Mesenchymal stem cell of Wharton's jelly (primary cell): ENCODE results near the gene HMGN2.

- CAGE, long polyA plus RNA: no peak
Measured at GRCh38 chr1:26281856-26282961, 2.3 kb downstream of the SH3BGRL3 start.

DNA sequence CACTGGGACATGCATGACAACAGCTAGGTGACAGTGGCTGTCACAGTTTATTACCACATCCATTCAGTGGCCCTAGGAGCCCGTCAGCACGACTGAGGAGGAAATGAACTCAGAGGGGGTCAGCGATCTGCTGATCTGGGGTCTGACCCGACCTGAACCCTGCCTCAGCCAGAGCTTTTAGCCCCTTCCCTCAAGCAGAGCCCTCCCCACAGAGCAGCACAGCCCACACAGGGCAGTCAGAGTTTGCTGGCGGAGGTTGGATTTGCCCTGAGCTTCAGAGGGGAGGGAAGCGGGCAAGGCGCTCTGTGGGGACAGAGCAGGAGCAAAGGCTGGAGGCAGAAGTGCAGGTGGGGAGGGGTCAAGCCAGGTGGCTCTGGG is 10.3 kb downstream of the SH3BGRL3 start:
- CAGE, long polyA plus RNA: no peak

DNA sequence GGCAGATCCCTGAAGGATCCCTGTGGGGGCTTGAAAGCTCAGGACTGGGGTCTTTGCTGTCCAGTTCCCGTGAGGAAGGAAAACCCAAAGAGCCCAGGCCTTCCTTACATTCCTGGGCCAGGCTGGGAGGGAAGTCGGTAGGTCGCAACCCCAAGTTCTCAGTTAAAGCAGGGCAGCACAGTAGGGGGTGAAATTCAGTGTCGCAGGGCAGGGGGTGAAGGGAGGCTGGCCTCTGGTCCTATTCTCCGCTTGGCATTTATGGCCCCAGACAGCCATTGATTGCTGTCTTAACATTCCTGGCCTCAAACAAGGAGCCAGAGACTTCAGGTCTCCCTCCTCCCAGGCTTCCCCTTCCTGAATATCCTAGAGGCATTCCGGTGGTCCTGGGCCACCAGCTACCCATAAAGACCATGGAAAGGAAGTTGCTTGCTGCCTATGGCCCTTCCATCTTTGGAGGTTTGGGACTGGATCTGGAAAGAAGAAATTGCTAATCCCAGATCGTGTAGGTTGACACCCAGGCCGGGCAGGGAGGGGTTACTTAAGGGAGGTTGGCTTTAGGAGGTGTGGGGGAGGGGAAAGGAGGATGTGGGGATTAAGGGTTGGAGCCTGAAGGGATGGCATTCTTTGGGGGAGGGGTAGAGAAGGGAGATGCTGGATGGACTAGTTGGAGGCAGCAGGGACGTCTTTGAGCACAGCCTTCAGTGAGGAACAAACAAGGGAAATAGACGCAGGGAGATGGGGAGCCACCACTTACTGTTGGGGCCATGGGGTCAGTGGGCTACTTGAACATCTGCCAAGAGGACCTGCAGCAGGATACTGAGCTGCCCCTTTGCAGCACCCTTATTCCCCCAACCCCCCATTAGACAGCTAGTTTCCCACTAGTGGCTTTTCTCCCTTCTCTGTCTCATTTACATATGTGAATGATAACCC is 1.8 kb downstream of the LIN28A start:
- CAGE, long polyA plus RNA: no peak

GRCh38 chr1:26418767-26419149 is 8.1 kb downstream of the LIN28A start:
- CAGE, long polyA plus RNA: no peak

DNA sequence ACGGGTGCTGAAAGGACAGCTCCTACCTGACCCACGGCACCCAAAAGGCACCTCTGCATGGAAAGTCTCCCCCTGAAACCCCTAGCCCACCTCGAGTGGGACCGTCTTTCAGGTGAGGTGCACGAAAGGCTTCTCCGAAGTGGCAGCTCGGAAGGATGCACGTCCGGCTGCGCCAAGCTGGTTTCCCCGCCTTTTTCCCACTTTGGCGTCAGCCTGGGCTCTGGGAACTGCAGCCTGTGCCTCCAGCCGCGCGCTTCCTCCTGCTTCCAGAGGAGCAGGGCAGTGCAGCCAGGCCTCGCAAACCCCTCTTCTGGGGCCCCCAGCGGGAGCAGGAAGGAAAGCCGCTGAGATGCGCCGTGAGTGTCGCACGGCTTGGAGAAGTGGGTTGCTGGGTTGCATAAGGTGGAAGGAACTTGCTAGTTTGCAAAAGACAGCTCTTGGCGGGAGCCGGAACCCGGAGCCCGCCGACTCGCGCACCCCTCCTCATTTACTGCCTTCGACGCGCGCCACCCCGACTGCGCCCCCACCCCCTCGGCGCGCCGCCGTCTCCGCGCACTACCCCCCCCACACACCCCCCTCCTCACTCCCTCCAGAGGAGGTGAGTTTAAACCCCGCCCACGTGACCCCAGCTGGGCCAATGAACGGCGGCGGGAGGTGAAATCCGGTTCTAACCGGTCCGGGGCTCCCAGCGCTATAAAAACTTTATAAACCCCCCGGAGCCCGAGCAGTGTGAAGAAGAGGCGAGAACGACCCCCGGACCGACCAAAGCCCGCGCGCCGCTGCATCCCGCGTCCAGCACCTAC is at the start of gene HMGN2:
Gene HMGN2 (plus strand): TSS at position 657 of the 803 bp plus-strand sequence.
- CAGE, long polyA plus RNA: start-site peak on the plus strand centred at position 692 of the sequence, 50 bp wide, 37 and 139 reads in 2 replicates

GRCh38 chr1:26477842-26478470 is 5.7 kb downstream of the HMGN2 start:
- CAGE, long polyA plus RNA: no peak

- CAGE, long polyA plus RNA: no peak
Measured at GRCh38 chr1:26560612-26561233, 31.2 kb downstream of the RPS6KA1 start.

- CAGE, long polyA plus RNA: no peak
Measured at GRCh38 chr1:26561234-26561961, 31.8 kb downstream of the RPS6KA1 start.

DNA sequence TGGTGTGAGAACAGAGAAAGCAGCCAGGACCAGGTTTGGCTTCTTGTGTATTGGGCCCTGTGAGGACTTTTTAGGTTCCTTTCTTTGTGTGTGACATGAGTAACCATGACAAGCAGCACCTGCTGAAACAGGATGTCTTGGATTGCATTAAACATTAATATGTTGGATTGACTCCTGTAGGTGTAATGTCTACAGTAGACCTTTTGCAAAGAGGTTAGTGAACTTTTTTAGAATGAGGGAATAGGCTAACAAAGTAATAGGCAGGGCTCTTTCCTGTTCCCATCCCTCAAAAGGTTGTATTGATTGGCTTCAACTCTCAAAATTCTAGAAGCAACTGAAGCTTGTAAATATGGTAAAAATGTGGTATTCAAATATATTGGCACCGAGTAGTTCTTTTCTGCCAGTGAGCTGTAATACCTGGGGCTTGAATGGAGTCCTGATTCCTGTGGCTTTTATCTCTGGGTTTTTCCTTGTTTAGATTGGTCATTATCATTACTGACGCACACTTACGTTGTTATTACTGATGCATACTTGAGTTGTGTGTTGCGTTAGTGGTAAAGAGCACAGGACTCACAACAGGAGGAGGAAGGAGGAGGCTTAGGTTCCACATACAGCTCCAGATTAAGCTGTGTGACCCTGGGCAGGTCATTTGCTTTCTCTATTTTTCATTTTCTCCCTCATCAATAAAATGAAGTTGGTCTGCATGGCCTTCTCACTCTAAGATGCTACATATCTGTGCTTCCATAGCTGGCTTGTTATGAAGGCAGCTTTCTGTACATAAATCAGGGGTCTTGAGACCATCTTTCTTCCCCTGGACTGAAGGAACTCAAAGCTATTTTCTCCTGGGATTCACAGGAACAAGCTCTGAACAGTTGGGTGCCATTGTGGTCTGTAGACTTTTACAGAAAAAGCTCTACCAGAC is 5.4 kb downstream of the ARID1A start:
- CAGE, long polyA plus RNA: no peak

DNA sequence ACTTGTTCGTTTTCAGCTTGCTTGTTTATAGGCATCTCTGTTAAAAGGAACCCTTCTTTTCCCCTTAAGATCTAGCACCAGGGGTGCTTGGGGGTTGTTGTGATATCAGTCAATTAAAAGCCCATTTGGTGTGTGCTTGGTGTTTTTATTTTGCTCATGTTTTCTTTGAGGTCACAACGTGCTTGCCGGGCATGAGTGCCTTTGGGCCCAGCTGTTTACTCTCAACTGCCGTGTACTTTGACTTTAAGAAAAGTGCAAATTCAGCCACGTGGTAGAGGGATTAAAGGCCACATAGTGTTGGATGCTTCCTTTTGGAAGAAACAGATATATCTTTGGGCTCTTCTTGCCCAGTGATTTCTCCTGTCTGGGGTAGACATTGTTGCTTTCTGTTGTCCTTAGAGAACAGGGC is 10.5 kb downstream of the ARID1A start:
- CAGE, long polyA plus RNA: no peak

- CAGE, long polyA plus RNA: no peak
Measured at GRCh38 chr1:26770631-26771399, 16.9 kb upstream of the PIGV start.

GRCh38 chr1:26854007-26854746 is 8.8 kb upstream of the SFN start:
- CAGE, long polyA plus RNA: no peak

DNA sequence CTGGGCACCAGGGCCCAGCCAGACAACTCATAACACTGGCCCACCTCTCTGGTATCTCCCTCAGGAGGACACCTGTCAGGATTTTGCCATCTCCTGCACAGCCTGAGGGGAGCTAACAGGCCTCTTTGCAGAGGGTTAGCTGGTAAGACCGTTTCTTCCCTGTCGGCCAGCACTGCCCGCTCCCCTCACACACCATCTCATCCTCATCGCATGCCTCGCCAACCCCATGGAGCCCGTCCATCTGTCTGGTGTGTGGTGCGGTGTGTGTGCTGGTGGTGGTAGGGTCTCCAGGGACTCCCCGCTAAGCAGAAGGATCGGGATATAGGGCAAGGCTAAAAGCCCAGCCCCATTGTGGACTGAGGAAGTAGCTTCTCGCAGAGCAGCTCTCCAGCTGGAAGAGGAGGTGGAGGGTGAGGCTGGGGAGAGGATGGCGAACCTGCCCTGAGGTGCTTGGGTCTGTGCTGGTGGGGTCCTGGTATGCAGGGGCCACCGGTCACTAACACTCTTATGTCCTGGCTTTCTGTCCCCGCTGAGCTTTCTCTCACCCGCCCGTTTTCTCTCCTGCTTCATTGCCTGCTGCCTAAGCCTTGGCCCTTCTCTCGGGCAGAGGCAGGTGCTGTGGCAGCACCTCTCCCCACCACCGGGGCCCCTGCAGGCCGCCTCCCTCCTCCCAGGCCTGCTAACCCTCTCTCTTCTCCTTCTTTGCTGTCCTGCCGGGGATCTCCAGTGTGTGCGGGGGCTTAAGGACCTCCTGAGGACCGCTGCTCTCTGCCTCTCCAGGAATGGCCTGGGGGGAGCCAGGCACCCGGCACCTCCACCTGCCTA is 6.6 kb upstream of the SFN start:
- CAGE, long polyA plus RNA: no peak

GRCh38 chr1:26951304-26952383 is 8.6 kb downstream of the KDF1 start:
- CAGE, long polyA plus RNA: no peak

- CAGE, long polyA plus RNA: no peak
Measured at GRCh38 chr1:27010901-27011400, 1.7 kb downstream of the TENT5B start.

DNA sequence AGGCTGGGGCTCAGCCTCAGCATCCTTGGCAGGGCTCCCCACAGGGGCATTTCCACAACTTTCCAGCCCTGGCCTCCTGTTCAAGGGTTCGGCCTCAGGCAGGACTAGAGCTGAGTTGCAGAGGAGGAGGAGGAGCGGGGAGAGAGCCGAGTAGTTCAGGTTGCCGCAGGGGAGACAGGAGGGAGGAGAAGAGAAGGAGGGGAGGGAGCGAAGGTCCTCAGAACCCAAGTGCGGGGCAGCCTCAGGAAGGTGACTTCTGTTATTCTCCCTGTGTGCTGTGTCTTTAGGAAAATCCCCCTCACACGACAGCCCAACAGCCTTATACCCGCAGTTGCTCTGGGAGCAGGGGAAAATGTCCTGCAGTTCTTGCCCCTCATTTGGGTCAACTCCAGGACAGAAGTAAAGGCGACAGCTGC is 46.4 kb upstream of the TENT5B start:
- CAGE, long polyA plus RNA: no peak

DNA sequence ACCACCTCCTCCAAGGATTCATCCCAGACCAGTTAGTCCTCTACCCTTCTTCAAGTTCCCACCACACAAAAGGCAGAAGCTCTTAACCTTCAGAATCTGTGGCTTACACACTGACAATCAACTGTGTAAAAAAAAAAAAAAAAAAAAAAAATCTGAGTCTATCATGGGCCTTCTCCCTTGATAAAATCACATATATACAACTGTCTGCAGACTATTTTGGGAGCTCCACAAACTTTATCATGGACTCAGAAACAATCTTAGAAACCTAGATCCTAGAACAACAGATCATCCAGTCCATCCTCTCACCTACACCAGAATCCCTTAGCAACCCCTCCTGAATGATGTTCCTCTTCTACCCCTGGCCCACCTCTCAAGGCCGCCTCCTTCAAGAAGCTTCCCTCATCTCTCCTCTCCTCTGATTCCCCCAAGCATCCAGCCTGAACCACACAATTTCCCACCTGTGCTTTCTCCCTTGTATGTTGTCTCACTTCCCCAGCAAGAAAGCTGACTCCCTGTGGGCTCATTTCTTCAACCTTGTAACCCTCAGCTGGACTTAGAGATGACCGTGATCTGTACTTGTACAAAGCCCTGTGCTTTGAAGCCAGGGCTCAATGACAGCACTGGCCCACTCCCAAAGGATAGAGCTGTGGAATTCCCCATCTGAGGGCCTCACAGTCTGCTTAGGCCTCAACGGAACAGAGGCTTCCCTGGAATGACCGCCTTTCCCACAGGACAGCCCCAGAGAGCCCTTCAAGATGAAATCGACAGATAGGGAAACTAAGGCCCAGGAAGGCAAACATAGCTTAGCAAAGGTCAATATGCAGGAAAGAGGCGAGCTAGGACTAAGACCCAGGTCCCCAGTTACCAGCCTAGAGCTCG is 11.8 kb downstream of the SLC9A1 start:
- CAGE, long polyA plus RNA: no peak

DNA sequence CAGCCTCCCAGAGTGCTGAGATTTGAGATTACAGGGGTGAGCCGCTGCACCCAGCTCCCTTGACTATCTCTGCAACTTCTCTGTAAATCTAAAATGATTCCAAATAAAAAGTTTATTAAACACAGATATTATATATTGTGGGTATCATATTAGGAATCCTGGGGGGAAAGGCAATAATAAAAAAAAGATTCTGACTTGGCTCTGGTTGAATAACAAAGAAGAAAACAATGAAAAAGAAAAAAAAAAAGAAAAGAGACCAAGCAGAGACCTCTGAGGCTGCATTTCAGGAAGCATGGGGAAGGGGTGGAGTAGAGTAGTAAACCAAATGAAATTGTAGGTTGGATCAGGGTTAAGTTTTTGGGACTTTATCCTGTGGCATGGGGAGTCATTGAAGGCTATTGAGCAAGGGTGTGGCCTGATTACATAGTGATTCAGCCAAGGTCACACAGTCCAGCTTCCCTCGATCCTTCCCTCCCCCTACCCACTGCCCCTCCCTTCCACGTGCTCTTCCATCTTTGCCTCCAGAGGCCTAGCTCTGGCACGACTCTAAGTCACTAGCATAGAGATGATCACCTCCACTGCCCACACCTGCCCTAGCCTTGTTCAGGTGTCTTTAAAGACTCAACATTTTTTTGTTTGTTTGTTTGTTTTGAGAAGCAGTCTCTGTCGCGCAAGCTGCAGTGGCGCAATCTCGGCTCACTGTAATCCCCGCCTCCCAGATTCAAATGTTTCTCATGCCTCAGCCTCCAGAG is 37.0 kb upstream of the SLC9A1 start:
- CAGE, long polyA plus RNA: no peak

DNA sequence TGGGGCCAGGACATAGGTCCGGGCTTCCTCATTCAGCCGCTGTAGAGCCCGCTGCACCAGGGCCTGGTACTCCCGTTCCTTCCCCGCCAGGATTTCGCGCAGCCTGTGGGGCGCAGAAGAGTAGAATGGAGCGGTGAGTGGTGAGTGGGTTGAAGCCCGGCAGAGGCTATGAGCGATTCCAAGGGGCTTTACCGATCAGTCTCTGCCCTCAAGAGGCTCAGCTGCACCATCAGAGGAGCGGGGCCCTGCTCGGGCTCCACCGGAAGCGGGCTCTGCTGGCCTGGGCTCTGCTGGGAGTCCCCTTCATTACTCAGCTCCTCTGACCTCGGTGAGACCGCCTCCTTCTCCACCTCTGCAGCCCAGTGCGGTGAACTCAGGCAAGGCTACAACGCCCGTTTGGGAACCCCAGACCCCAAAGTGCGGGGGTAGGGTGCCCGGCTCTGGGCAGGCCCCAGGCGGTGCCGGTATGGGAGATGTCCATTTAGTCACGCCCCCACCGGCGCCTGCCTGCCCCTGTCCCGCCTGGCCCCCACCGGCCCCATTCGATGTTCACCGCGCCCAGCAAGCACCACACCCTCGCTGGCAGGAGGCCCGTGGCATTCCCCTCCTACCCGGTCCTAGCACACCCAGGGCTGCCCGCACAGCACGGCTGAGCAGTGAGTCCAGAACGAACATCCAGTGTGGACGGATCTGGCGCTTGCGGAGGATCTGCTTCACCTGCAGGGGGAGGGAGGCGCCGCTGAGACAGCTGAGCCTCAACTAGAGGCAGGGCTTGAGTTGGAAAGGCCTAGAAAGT is 10.2 kb downstream of the MAP3K6 start:
- CAGE, long polyA plus RNA: no peak

DNA sequence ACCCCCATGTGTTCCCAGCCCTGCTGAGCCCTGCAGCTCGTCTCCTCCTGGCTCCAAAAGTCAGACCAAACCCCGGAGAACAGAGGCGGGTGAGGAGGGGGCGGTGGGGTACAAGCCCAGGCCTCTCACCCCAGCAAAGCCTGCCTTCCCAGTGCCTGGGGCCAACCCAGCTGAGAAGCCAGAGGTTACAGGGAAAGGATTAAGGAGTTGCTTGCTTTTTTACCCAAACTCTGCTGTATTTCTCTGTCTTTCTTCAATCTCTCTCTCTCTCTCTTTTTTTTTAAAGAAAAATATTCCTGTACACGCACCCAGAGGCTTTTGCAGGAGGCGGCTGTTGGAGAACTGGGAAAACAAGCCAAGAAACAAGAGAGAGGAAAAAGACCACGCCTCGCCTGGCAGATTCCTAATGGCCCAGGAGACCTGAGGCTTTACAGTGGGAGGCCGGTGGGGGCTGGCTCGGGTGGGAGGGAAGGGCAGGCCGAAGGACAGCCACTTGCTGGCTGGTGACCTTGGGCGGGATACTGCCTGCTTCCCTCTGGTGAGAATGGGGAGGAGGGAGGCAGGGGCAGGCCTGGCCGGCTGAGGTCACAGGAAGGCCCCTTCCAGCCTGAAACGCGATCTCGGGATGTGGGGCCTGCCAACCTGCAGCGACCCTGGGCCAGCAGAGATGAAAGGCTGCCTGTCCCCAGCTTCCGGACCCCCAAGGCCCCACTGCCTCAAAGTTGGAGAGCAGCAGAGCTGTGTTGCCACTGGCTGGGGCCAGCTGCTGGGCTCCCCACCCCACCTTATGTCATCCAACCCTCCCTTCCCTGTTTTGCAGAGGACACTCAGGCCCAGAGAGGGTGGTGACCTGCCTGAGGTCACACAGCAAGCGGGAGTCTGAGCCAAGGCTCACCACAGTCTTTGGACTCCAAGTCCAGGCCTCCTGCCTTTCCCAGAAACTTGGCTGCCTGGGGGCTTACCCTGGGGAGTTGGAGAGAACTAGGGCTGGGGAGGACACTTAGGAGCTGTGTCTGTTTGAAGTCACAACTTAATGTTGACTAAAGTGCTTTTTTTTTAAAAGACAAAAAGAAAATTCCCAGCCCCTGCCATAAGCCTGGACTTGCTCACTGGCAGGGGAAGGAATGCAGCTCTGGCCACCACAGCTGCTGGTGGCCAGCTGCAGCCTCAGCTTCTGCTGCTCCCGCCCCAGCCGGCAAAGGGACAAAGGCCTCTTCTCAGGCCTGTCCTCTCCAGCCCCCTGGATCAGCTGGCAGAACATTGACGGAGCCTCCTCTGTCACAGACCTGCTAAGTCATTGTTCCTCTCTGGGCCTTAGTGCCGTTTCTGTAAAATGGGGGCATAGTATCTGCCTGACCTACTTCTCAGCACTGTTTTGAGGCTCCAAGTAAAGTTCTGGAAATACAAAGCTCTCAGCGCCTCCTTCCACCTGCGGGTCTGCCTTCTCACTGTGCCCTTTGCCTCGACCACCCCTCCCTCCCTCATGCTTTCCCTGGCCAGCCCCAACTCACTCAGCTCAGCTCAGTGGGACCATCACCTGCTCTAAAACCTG is 14.8 kb upstream of the WASF2 start:
- CAGE, long polyA plus RNA: no peak